SEM (cell line): ENCODE measurements around the genes PPL and TMEM114.

DNA sequence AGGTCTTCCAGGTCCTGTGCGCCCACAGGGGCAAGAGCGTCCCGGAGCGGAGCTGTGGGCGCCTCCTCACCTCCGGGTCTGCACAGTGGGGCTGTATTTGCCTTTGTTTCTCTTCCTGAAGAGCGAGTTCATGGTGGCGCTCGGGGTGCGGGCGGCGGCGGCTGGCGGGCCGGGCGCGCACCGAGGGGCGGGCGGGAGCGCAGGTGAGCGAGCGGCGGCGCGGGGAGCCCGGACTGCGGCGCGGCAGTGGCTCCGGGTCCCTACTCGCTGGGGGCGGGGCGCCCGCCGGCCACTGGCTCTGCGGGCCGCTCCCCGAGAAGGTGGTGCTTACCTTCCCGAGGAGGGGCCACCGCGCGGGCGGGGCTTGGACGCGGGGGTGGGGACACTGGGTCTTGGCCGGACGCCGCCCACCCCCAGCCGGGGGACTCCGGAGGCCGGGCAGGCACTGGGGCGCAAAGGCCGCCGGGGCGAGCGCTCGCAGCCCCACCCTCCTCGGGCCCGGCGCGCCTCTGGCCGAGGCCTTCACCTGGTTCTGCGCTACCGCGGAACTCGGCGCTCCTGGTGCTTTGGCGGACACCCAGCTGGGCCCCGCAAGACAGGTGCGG, at the start of gene PPL:
Gene PPL, minus strand, starts transcription at position 235 of the 605 bp plus-strand sequence.
- PRO-cap, result no peak

DNA sequence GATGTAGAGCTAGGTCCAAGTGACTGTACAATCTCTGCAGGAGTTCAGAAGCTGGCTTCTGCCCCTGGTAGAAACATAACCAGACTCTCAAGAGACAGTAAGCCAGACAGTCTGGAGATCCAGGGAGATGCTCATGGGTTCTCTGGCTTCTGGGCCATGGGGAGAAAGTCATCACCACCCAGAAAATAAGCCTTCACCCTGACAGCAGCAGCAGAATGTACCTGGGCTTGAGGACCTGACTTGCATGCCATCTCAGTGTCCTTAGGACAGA, 1059.7 kb downstream of the TMEM114 start:
- PRO-cap, result no peak

DNA sequence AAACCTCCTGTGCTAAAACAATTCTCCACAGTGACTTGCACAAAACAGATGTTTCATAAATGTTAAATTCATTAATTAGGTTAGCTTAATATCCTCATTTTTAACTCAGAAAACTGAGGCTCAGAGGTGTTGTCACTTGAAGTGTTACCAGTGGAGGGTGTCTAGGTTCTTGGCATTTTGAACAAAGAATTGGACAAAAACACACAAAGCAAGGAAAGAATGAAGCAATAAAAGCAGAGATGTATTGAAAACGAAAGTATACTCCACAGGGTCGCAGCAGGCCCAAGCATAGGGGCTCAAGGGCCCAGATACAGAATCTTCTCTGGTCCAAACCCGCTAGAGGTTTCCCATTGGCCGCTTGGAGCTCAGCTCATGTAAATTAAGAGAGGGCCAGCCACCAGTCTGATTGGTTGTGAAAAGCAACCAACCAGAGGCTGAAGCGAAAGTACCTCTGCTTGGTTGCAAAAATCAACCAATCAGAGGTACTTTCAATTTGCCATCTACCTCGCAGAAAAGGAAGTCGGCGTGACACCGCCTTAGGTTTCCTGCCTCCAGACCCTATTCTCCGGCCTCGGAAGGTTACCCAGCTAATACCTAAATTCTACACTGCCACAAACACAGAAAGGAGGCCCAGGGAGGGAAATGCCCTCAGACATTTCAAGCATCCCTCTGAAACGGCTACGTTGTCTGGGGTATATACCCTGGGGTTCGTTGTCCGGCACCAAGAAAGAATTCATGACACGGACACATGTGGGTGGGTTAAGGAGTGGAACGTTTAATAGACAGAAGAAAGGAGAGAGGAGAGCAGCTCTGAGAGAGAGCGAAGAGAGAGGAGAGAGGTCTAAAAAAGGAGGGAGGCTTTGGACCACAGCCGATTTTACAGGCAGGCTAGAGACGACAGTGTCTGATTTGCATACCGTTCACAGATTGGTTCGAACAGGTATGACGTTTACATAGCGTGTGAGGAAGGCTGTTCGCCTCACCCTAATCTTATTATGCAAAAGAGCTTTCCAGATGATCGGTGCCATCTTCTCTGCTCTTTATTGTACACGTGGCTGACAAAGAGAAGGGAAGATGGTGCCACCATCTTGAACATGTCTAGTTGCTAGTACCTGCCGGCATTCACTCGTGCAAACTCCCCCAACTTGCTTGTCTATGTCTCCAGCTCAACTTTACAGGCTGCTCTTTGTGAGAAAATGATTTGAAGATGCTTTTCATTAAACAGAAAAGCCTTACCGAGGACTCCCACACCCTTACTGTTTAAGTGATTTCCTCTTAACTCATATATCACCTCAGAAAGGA, 481.2 kb downstream of the TMEM114 start:
- PRO-cap, result no peak

DNA sequence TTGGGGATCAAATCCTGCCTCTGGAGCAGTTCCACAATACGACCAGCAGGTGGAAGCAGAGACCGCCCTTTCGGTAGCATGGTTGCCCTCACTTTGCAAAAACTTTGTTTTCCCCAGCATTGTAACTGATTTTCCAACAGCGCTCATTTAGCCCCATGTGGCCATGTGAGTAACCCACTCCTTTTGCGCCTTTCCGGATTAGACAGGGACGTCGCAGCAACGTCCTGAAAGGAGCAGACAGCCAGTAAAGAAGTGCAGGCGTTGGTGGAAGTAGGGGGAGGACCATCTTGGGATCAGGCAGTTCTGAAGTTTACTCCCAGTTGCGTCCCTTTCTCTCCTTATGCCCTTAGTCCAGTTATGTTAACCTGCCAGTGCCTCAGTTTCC, 22.5 kb downstream of the TMEM114 start:
- PRO-cap, result no peak

DNA sequence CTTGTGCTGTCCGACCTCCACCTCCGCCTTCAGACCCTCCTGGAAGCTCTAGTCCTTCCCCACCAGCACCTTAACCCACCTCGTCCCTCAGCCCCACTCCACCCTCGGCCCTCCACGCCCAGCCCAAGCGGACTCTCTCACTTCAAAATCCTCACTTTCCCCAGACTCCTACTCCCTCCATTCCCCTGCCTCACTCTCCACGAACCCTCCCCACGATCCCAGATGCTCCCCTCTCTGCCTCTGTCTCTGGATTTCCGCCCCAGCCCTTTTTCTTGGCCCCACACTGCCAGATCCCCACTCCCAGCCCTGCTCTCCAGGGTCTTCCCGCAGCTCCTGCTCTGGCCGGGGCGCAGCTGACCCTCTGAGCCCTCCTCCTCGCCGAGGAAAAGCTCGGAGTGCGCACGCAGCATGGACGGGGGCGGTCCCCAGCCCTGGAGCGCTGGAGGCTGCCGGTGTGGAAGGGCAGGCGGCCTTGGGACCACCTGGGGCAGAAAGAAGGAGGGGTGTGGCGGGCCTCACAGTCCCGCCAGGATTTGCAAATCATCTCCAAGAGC, at the start of gene TMEM114:
Gene TMEM114, minus strand, starts transcription at position 397 of the 554 bp plus-strand sequence.
- PRO-cap, result no peak

GRCh38 chr16:8594042-8594574, 3.8 kb upstream of the TMEM114 start:
- PRO-cap, result no peak

DNA sequence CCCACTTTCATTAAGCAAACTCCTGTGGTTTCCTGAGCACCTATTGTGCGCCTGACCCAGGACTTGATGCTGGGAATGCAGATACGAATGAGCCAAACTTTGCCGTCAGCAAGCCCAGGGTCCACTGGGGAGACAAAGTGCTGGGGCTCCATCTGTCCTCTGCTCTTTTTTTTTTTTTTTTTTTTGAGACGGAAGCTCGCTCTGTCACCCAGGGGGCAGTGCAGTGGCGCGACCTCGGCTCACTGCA, 4.7 kb downstream of the METTL22 start:
- PRO-cap, result no peak

- PRO-cap, result no peak
Measured at GRCh38 chr16:8806116-8807252, 8.8 kb downstream of the PMM2 start.

GRCh38 chr16:8849767-8851088, 18.6 kb downstream of the CARHSP1 start:
- PRO-cap, result no peak

DNA sequence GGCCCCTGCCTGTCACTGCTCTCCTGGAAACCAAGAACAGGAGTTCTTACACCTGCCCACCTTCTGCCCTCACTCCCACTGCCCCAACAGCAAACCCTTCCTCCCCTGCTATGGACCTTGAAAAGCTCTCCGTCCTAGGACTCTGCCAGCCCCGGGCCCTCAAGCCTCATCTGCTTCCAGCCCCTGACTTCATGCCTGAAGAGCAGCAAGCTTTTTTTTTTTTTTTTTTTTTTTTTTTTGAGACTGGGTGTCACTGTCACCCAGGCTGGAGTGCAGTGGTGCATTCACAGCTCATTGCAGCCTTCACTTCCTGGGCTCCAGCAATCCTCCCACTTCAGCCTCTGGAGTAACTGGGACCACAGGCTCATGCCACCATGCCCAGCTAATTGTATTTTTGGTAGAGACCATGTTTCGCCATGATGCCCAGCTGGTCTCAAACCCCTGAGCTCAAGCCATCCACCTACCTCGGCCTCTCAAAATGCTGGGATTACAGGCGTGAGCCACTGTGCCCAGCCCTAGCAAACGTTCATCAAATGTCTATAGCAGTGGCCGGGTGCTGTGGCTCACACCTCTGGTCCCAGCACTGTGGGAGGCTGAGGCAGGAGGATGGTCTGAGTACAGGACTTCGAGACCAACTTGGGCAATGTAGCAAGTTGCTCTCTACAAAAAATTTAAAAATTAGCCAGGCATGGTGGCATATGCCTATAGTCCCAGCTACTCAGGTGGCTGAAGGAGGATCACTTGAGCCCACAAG, 16.9 kb downstream of the CARHSP1 start:
- PRO-cap, result no peak

GRCh38 chr16:8869064-8869437, 245 bp upstream of the CARHSP1 start:
- PRO-cap, result bidirectional peak, plus-strand start at chr16:8869299, minus-strand start at chr16:8869006

GRCh38 chr16:8930063-8930621, 33.6 kb downstream of the USP7 start:
- PRO-cap, result no peak

DNA sequence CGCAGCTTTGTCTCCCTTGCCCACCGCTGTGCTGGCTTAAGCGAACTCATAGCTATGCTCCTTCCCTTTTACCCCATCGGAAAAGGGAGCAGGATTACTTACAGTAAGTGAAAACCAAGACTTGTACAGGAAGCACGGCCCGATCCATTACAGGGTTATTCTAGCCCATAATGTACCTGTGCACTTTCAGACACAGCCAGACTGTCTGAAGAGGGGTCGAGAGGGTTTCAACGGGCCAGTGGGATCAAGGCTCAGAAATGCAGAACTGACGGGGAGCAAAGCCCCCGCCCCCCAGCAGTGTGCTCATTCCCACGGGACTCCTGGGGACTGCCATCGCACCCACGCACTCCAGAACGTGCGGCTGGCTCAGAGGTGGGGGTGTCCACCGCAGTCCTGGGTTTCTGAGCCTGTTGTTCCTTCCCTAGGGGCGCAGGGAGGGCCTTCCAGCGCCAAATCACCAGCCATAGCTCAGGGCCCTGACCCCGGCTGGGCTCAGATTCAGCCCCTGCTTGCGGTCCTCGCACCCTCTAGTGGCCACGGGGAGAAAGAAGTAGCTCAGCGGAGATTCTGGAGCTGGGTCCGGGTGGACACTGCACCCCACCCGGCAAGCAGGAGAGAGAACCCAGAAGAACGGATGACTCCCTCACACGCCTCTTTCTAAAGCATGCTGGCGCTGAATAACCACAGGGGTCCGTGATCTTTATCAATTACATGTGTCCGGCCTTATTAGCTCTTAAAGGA, 44.9 kb upstream of the USP7 start:
- PRO-cap, result no peak

- PRO-cap, result no peak
Measured at GRCh38 chr16:9051194-9051882, 40.1 kb upstream of the HAPSTR1 start.

- PRO-cap, result no peak
Measured at GRCh38 chr16:9100657-9101952, 9.7 kb downstream of the HAPSTR1 start.

DNA sequence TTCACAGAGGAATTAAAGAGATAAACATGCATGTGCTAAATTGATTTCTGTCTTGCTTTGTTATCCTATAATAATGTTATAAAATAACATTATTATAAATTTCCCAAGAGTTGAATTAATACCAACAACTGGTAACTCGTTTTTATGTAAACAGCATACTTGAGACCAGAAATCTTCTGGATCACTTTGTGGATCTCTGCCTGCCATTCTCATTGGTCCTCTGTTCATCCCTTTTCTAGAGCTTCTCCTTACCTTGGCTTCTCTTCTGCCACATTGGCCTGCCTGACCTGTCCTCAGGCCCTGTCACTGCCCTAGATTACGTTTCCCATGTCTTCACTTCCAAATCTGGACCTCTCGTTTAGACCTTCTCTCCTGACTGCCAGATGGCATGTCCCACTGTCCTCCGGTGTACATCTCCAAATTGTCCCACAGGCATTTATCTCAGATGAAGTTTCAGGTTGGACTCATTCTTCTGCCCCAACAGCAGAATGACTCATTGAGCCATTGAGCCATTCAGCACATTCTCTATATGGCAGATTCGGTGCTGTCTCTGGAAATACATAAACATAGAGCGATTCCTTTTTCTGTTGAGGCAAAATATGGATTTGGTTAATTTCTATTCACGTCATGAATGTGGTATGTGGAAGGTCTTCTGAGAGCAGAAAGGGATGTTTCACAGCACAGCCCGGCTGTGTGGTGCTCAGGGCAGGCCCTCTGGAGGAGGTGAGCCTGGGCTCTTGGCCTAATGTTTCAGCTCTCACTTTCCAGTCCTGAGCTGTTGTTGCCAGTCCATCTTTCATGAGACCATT, 15.5 kb downstream of the HAPSTR1 start:
- PRO-cap, result no peak

DNA sequence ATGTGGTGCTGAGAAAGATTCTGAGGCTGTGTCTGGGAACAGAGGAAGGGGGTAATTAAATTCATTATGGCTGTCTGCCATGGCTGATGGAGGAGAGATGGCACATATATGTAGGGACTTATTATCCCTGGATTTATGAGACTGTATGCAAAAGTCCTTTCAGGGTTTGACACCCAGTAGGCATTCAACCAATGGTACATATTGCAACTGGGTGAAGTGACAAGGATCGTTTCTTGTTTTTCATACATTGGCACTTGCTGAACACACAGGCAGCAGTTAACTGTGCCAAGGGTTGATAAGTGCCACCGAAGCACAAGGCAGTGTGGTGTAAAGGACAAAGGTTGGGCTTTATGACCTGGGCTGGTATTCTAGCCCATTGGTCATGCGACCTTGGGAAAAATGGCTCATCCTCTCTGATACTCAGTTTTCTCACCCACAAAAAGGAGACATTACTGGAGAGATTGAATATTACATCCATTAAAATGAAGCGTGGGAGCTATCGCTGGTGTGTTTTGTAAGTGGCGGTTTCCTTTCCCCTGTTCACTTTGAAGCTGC, 216.8 kb downstream of the HAPSTR1 start:
- PRO-cap, result no peak

GRCh38 chr16:10362321-10362827, 23.5 kb upstream of the ATF7IP2 start:
- PRO-cap, result unidirectional peak, plus-strand start at chr16:10362571

DNA sequence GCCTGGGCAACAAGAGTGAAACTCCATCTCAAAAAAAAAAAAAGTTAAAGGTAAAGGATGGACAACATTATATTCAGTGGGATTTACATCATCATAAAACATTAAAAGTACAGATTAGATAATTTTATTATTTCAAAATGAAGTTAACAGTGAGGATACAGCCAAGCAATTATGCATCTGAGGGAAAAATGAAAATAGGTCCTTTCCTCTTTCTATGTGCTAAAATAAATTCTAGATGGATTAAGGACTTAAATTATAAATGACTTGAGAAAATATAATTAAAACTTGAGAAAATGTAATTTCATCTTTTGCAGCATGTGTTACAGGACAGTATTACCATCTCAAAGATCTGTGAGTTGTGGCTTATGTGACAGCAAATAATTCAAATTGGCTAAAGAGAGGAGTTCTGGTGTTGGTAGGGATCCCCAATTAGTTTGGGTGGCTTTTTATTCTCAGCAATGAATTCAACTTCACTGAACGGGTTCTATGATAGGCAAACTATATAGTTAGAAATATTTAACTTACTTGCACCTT, 40.1 kb downstream of the ATF7IP2 start:
- PRO-cap, result no peak

GRCh38 chr16:10531958-10533063, 48.1 kb downstream of the EMP2 start:
- PRO-cap, result no peak